Heart left ventricle (tissue), 7 donors: Measurements from ENCODE around the genes SCAF11 and SLC38A4.

DNA sequence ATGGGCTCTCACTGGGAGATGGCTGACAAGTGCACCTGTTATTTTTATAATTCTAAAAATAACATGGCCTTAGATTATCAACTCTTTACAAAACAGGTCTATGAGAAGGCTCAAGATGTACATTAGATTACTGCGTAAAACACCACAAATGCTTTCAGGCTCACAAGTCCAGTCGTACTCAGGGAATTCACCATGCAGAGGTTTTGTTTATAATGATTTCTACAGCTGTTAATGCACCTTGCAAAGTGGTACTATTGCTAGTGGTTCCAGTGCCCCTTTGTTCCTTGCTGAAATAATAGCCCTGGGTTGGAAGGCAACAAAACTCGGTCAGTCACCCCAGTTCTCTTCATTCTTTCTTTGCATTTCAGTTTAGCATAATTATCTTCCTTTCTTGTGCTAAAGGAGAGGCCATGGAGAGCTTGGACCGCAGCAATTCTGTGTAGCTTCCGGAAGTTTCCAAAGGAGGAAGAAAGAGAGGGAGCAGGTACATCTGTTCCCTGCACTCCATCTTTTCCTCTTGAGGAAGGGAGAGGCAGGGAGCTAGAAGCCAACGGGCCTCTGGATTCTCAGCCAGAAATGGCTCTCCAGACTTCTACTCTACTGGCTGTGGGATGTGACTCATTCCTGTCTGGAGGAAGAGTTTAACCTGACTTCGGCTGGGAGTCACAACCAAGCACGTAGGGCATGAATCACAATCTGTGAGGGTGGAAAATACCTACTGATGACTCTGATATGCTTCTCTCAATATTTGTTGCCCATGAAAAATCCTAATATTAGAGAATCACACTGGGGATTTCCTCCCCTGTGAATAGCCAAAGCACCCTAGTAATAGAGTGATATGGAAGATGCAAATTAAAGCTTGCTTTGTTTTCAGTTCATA, 16.8 kb downstream of the ANO6 start:
- PRO-cap, 6 experiments, result peak in 2 of 6 experiments; most common plus-strand start position 520 of the sequence (in 1); most common minus-strand start position 519 of the sequence (in 1)
- RAMPAGE, long total RNA, 2 experiments, result no peak in any of the 2 experiments
- RRBS, result no CpG with 5 or more reads among the region's 8 CpGs

- PRO-cap, 6 experiments, result no peak in any of the 6 experiments
- RAMPAGE, long total RNA, 2 experiments, result no peak in any of the 2 experiments
- RRBS, result no CpG with 5 or more reads among the region's 9 CpGs
These were observed 28.7 kb downstream of the ANO6 start for GRCh38 chr12:45244511-45245125.

DNA sequence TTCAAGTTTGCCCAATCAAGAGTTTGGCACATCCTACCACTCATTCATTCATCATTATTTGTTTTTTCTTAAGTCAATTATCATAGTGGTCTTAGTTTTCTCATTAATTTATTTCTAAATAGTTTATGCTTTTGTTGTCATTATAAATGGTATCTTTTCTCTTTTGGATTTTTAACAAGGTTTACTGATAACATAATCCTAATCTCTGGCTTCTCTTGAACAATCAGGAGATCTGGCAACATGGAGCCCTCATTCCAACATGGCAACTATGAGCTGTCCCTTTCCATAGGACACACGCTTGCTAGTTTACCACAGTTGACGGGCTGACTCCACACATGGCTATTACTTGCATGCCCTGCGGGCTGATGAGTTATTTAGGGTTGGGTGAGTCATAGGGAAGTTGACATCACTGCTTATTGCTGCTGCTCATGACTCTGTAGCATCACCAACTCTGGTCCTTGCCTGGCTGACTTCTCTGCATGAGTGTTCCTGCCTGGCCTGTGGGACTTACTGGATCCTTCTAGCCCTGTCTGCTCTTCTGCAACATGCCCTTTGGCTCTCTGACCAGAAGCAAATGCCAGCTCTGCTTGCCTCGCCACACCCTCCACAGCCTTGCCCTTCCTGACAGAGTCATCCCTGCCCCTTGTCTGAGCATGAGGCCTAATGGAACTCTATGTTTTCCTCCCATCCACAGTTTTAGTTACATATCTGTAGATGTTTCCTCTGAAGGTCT, 199.4 kb downstream of the ANO6 start:
- PRO-cap, 6 experiments, result peak in 1 of 6 experiments; most common plus-strand start position 437 of the sequence (in 1); most common minus-strand start position 337 of the sequence (in 1)
- RAMPAGE, long total RNA, 2 experiments, result no peak in any of the 2 experiments
- RRBS, result no CpG with 5 or more reads among the region's 4 CpGs

- PRO-cap, 6 experiments, result no peak in any of the 6 experiments
- RAMPAGE, long total RNA, 2 experiments, result no peak in any of the 2 experiments
- RRBS, result no CpG with 5 or more reads among the region's 13 CpGs
These were observed 3.7 kb upstream of the ARID2 start for GRCh38 chr12:45725583-45726377.

DNA sequence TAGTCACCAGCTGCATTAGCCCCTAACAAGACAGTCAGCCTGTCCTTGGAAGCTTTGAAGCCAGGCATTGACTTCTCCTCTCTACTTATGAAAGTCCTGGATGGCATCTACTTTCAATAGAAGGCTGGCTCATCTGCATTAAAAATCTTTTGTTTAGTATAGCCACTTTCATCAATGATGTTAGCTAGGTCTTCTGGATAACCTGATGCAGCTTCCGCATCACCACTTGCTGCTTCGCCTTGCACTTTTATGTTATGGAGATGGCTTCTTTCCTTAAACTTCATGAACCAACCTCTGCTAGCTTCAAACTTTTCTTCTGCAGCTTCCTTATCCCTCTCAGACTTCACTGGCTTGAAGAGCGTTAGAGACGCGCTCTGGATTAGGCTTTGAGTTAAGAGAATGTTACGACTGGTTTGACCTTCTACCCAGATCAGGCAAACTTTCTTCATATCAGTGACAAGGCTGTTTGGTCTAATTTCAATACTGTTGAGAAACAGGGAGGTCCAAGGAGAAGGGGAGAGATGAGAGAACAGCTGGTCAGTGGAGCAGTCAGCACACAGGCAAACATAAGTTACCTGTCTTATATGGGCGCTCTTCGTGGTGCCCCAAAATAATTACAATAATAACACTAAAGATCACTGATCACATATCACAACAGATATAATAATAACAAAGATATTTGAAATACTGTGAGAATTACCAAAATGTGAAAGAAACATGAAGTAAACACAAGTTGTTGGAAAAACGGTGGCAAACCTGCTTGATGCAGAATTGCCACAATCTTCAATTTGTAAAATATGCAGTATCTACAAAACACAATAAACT, 14.9 kb downstream of the SCAF11 start:
- PRO-cap, 6 experiments, result no peak in any of the 6 experiments
- RAMPAGE, long total RNA, 2 experiments, result no peak in any of the 2 experiments
- RRBS, result no CpG with 5 or more reads among the region's 9 CpGs

GRCh38 chr12:45990169-45990775, at the start of gene SCAF11:
Gene SCAF11, minus strand, starts transcription at chr12:45990574.
- PRO-cap, 6 experiments, result peak in 6 of 6 experiments; most common plus-strand start chr12:45990343 (in 1); most common minus-strand start chr12:45990594 (in 4)
- RAMPAGE, long total RNA, 2 experiments, result start-site peak on the minus strand in 2 of 2 experiments, at chr12:45990535-45990619 at its widest, 595 to 1,857 reads per replicate
- RRBS, result 1% methylated on average over 11 of the region's 61 CpGs

- PRO-cap, 6 experiments, result no peak in any of the 6 experiments
- RAMPAGE, long total RNA, 2 experiments, result no peak in any of the 2 experiments
- RRBS, result no CpG with 5 or more reads among the region's 4 CpGs
These were observed 549 bp upstream of the SCAF11 start for GRCh38 chr12:45991041-45991205.

DNA sequence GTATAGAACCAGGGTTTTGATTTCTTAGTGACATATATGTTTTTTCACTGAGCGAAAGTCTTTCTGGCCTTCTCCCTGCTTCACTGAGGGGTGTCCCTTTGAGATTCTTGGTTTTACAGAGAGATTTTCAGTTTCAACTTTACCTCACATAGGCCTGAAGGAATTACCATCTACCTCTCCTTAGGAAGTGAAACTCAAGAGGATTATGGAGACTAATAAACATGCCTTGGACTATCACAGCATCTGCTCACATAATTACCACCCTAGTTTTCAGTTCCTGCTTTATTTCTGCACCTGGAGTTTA, 118.3 kb upstream of the SCAF11 start:
- PRO-cap, 6 experiments, result no peak in any of the 6 experiments
- RAMPAGE, long total RNA, 2 experiments, result no peak in any of the 2 experiments
- RRBS, result no CpG with 5 or more reads among the region's 1 CpG

- PRO-cap, 6 experiments, result no peak in any of the 6 experiments
- RAMPAGE, long total RNA, 2 experiments, result no peak in any of the 2 experiments
- RRBS, result no CpG with 5 or more reads among the region's 2 CpGs
These were observed 91.9 kb downstream of the SLC38A1 start for GRCh38 chr12:46176973-46177368.

- PRO-cap, 6 experiments, result no peak in any of the 6 experiments
- RAMPAGE, long total RNA, 2 experiments, result no peak in any of the 2 experiments
- RRBS, result no CpG with 5 or more reads among the region's 7 CpGs
These were observed 82.9 kb downstream of the SLC38A1 start for GRCh38 chr12:46185617-46186599.

- PRO-cap, 6 experiments, result no peak in any of the 6 experiments
- RAMPAGE, long total RNA, 2 experiments, result no peak in any of the 2 experiments
- RRBS, result no CpG with 5 or more reads among the region's 3 CpGs
These were observed 54.2 kb downstream of the SLC38A1 start for GRCh38 chr12:46214591-46215037.

- PRO-cap, 6 experiments, result peak in 2 of 6 experiments; most common minus-strand start chr12:46358014 (in 1)
- RAMPAGE, long total RNA, 2 experiments, result no peak in any of the 2 experiments
- RRBS, result no CpG with 5 or more reads among the region's 1 CpG
These were observed 14.6 kb downstream of the SLC38A2 start for GRCh38 chr12:46357872-46358508.

- PRO-cap, 6 experiments, result no peak in any of the 6 experiments
- RAMPAGE, long total RNA, 2 experiments, result no peak in any of the 2 experiments
- RRBS, result no CpG with 5 or more reads among the region's 3 CpGs
These were observed 10.2 kb downstream of the SLC38A2 start for GRCh38 chr12:46362123-46362931.

DNA sequence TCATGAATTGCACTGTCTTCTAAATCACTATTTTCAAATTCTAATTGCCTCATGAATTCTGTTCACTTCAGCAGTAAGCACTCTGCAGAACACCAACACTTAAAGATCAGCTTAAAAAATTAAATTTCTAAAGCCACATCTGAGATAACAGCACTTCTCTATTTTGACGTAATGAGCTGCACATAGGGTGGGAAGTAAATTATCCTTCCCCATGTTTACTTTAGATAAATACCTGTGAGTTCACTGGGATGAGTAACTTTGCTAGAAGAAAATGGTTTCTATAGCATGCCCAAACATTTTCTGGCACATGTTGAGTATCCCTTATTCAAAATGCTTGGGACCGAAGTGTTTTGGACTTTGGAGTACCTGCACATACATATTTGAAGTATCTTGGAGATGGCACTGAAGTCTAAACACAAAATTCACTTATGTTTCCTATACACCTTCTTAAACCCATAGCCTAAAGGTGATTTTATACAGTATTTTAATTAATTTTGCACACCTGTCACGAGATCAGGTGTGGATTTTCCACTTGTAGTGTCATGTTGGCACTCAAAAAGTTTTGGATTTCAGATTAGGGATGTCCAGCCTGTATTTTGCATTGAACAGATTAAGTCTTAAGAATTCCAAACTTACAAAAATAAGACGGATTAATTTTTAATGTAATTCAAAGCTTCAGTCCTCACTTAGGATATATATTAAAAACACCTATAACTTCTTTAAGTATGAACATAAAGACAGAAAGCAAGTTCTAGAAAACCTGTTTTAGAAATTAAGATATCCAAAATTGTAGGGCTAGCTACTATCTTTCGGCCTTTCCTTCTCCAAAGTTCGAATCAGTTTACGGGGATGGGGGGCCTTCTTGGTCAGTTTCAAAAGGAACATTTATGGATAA, 6.5 kb downstream of the SLC38A2 start:
- PRO-cap, 6 experiments, result peak in 1 of 6 experiments; most common minus-strand start position 840 of the sequence (in 1)
- RAMPAGE, long total RNA, 2 experiments, result no peak in any of the 2 experiments
- RRBS, result no CpG with 5 or more reads among the region's 7 CpGs

GRCh38 chr12:46382692-46382918, 10.0 kb upstream of the SLC38A2 start:
- PRO-cap, 6 experiments, result no peak in any of the 6 experiments
- RAMPAGE, long total RNA, 2 experiments, result no peak in any of the 2 experiments
- RRBS, result no CpG with 5 or more reads among the region's 4 CpGs

- PRO-cap, 6 experiments, result no peak in any of the 6 experiments
- RAMPAGE, long total RNA, 2 experiments, result no peak in any of the 2 experiments
- RRBS, result no CpG with 5 or more reads among the region's 9 CpGs
These were observed 121.0 kb upstream of the SLC38A2 start for GRCh38 chr12:46493132-46494320.

GRCh38 chr12:46825859-46826402, at the start of gene SLC38A4:
Gene SLC38A4, minus strand, starts transcription at chr12:46825997.
- PRO-cap, 6 experiments, result peak in 4 of 6 experiments; most common minus-strand start chr12:46825971 (in 3)
- RAMPAGE, long total RNA, 2 experiments, result no peak in any of the 2 experiments
- RRBS, result no CpG with 5 or more reads among the region's 23 CpGs

DNA sequence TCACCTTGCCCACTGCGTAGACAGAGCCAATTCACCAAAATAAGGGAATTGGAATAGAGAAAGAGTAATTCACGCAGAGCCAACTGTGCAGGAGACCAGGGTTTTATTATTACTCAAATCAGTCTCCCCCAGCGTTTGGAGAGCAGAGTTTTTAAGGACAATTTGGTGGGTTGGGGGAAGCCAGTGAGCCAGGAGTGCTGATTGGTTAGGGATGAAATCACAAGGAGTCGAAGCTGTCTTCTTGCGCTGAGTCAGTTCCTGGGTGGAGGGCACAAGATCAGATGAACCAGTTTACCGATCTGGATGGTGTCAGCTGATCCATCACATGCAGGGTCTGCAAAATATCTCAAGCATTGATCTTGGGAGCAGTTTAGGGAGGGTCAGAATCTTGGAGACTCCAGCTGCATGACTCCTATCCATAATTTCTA, 126.1 kb upstream of the AMIGO2 start:
- PRO-cap, 6 experiments, result no peak in any of the 6 experiments
- RAMPAGE, long total RNA, 2 experiments, result no peak in any of the 2 experiments
- RRBS, result no CpG with 5 or more reads among the region's 6 CpGs

DNA sequence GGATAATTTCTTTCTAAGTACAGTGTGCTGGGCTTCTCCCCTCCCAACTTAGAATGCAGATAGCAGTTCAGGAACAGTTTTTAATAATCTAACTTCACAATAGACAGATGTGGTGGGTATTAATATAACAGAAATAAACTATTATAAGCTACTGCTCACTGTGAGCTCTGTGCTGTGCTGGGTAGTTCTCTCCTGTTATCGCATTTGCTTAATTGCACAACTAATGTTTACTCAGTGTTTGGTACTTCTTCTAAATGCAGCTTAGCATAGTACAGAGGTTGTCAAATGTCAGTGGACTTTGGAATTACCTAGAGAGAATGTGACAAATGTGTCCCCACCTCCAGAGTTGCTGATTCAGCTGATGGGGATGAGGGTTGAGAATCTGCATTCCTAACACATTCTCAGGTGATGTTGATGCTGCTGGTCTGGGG, 266.8 kb upstream of the AMIGO2 start:
- PRO-cap, 6 experiments, result no peak in any of the 6 experiments
- RAMPAGE, long total RNA, 2 experiments, result no peak in any of the 2 experiments
- RRBS, result no CpG with 5 or more reads among the region's 1 CpG

- PRO-cap, 6 experiments, result peak in 2 of 6 experiments; most common plus-strand start chr12:47715596 (in 2)
- RAMPAGE, long total RNA, 2 experiments, result no peak in any of the 2 experiments
- RRBS, result no CpG with 5 or more reads among the region's 18 CpGs
These were observed 9.7 kb upstream of the RPAP3 start for GRCh38 chr12:47715311-47716092.